Mesenchymal stem cell of adipose (primary cell): ENCODE measurements around a stretch of chr10.

DNA sequence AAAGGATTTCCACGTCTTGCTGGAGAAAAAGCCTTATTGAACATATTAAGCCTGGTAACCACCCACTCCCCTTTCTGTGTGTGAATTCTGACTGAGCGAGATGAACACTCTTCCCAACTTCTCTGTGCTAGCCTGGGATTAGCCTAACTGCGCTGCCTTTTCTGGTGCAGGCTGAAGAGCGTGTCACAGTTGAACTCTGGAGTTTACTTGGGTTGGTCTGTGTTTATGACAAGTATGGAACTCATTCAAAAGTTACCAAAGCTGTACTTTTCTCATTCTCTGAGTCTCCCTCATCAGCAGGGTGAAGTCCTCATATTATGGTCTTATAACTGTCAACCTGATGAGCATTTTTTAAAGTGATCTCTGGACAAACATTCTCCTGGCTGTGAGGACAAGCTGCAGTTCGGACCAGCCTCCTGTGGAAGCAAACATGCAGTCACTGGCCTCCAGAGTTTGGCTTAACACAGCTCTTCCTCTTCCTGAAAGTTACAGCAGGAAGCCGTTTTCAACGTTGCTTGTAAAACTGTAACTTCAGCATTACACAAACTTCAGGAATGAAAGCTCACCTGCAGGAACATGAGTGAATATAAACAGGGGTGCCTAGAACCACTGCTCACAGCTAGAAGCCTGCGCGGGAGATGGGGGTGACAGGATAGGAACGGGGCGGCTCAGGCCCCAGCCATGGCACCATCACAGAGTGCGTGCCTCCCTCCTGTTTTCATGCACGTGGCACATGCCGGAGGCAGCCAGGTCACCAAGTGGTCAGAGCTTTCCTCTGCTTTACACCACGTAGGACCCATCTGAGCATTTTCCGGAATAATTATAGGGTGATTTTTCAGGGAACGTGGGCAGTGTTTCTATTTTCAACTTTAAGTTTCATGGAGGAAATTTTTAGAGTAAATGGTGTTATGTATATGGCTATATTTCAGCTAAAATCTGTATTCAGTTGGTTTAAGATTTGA lies 292.8 kb upstream of the PITRM1 start:
- CAGE, long polyA plus RNA: no peak

- CAGE, long polyA plus RNA: no peak
These were observed 299.7 kb downstream of the KLF6 start for GRCh38 chr10:3485269-3485801.

- CAGE, long polyA plus RNA: no peak
These were observed 228.3 kb downstream of the KLF6 start for GRCh38 chr10:3556594-3557143.

GRCh38 chr10:3728470-3728957 lies 56.5 kb downstream of the KLF6 start:
- CAGE, long polyA plus RNA: no peak

DNA sequence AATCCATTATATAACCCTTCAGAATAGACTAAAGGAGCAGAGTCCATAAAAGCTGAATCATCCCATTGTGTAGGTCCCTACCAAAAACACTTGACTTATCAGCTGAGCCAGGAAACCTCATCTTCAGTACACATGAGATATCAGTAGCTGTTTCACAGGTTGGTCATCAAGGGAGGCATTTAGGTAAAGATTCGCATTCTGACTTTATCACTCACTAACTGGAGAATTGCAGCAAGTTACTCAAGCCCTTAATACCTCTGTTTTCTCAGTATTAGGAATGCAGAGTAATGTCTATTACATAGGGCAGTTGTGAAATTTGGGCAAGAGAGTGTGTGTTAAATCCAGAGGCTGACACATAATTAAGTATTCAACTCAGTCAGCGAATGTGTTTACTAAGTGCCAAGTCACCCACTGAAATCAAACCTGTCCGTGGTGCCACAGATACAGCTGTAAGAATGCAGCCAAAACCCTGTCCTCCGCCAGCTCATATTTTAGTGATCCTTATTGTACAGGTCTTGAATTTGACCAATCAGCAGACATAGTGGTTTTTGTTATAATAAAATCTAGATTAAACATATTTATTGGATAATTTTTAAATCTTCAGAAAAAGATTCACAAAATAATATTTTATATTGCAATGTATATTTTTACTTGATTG lies 44.5 kb downstream of the KLF6 start:
- CAGE, long polyA plus RNA: no peak

GRCh38 chr10:3747121-3748451 lies 37.4 kb downstream of the KLF6 start:
- CAGE, long polyA plus RNA: no peak

GRCh38 chr10:3785461-3786280 lies 662 bp upstream of the KLF6 start:
- CAGE, long polyA plus RNA: no peak

GRCh38 chr10:3787609-3788415 lies 2.8 kb upstream of the KLF6 start:
- CAGE, long polyA plus RNA: no peak

DNA sequence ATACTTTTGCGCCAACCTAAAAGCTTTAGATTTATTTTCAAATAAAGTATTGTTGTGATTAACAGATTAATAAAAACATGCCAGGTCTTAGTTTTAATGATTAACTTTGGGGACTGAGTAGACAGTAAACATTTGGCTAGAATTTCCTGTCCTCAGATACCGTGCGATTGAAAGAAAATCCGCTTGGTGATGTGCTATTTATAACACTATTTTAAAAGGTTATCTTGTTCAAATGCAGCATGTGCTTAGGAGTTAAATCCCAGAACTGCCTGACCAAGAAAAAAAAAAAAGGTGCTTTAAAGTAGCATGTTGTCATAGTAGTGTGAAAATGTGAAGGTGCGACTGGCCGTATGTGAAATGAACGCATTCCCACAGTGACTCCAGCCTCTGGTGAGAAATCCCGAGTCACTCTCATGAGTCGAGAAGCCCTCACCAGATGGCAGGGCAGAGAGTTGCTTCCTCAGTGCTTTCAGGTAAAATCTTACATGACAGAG lies 18.2 kb upstream of the KLF6 start:
- CAGE, long polyA plus RNA: no peak

- CAGE, long polyA plus RNA: no peak
These were observed 22.1 kb upstream of the KLF6 start for GRCh38 chr10:3807171-3807506.

GRCh38 chr10:3825735-3826414 lies 40.9 kb upstream of the KLF6 start:
- CAGE, long polyA plus RNA: no peak

DNA sequence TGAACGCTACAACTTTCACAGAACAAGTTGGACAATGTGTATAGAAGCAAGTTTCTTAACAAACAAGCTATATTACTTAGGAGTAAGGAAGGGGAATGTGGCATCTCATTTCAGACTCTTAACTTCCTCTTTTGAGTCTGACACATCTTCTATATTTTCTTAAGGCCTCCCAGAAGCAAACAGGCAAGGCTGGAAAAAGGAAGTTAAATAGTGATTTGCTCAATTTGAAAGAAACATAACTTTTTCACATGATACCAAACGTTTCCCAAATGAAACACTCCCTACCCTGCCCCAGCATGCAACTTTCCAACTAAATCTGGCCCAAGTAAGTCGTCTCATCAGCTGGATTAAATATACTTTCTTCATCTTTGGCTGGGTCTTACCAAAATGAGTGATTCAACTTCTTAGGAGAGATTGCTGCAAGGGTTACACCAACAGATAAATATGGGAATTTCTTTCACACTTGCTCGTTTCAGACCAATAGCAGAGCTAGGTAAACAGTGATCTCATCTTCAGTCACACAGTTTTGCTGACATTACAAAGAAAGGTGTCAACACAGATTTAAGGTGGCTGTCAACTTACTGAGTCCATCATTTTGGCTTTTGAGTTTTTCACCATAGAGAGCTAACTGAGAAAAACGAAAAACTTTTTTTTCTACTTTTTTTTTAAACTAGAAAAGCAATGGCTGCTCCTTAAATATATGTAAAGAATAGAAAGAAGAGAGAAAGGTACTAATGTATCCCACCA lies 66.4 kb upstream of the KLF6 start:
- CAGE, long polyA plus RNA: no peak

GRCh38 chr10:3852211-3852883 lies 67.3 kb upstream of the KLF6 start:
- CAGE, long polyA plus RNA: no peak

DNA sequence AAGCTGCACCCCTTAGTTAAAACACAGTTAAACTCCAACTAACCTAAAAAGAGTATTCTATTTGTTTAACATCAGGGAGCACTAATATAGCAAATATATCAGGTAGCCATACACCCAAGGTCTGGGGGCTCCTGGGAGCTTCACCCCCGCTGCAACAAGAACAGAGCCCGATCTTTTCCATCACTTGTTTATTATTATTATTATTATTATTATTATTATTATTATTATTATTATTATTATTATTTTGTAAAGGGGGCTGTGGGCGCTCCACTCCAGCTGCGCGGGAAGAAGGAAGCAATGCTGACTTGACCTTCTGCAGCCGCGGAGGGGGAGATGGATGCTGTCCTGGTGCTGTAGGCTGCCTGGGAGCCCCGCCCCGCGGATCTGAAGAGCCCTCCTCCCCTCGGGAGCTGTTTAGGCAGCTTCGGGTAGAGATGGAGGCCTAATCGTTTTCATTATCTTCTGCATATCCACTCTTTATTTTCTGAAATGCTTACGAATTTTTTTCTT lies 101.1 kb upstream of the KLF6 start:
- CAGE, long polyA plus RNA: no peak

GRCh38 chr10:3894118-3894638 lies 109.2 kb upstream of the KLF6 start:
- CAGE, long polyA plus RNA: no peak

DNA sequence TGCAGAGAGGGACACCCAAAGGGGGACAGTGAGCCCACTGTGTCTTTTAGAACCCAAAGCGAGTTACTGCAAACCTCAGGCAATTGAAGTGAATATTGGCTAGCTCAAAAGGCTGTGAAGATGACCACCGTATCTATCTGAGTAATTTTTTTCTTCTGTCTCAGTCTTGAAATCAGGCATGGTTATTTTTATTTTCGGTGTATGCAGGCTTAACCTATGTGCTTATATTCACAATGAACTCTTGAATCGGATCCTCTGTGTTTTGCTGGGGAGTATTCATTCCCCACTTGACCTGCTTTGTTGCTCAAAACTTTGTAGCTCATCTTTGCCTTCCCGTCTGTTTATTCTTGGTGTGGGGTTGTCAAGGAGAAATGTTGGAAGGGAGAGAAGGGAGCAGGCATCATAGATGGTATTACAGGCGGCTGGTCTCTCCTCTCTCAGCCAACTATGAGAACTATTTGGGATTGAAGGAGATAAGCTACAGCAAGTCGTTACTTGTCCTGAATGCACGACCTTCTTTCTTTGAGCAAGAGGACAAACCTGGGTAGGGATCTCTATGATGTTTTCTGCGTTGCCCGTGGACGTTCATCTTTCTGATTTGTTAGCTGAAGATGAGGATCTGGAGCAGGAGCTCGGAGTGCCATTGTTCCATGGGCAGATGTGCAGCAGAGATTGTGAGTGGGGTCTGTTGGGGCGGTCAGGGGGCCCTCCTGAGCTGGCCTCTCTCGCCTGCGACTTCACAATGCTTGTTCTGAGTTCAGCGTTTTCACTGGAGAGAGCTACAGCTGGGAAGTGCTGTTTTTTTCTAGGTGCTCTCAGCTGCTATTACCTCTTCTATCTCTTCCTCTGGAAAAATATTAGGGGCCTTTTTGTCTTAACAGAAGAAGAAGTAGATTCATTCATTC lies 126.7 kb upstream of the KLF6 start:
- CAGE, long polyA plus RNA: no peak

DNA sequence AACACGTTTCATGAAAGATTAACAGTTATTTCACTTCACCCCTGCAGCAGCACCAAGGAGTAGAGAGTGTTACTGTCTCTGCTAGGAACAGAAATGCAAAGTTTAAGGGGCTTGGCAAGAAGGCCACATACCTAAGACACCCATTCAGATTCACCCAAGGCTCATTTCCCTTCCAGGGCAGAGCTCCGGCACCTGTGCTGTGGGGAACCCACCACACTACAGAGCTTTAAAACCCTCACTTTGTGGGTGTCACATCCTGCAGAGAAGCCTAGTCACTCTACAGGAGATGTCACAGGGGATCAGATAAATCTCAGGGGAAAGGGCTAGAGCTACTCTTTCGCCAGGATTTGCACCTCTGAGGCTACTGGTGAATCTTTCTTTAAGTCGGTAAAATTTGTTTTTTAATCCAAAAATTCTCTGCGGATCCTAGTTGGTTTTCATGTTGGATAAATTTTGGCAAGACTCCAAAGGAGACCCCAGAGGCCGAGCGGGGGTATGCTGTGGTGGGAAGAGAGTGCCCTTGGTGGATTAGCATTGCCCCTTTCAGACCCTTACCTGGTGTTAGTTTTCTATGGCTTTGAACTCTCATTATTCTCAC lies 176.2 kb upstream of the KLF6 start:
- CAGE, long polyA plus RNA: no peak

DNA sequence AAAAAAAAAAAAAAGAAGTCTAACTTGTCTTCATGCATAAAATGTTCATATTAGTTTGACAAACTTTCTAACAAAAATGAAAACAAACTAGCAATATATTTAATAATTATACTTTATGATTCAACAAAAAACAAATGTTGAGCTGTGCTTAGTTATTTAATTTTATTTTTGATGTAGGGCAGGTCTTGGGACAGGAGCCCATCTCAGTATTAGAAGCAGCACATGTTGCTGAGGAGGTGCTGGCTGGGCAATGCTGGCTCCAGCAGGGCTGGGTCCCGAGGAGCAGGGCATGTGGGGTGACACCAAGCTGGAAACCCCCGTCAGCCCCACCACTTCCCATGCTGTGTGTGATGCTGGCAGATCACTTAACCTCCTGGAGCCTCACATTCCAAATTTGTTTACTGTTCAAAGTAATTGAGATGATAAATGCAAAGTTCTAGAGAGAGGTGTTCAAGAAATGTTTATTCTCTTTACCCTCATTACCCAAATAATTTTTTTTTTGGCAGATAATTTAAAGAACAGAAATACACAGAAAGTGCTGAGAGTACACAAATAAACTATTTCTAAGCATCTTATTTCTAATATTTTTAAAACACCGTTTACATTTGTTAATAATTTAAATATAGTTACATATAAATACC lies 335.5 kb upstream of the KLF6 start:
- CAGE, long polyA plus RNA: no peak

GRCh38 chr10:4651730-4651991 lies 174.3 kb upstream of the AKR1E2 start:
- CAGE, long polyA plus RNA: no peak

DNA sequence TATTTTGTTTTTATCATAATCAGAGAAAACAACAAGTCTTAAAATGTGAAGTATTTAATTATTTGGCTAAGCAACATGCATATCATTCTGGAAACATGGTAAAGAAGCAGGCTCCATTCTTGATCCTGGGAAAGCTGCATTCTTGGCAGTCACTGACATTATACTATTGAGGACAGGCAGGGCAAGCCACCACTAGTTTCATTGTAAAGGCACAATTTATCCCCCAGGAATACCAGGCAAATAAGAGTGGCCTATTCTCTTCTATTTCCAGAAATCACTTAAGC lies 153.8 kb upstream of the AKR1E2 start:
- CAGE, long polyA plus RNA: no peak